ENCODE measurements around a stretch of chrX.

GRCh38 chrX:136706863-136707062 lies 58.8 kb downstream of the CD40LG start:
- PRO-cap, result no peak

DNA sequence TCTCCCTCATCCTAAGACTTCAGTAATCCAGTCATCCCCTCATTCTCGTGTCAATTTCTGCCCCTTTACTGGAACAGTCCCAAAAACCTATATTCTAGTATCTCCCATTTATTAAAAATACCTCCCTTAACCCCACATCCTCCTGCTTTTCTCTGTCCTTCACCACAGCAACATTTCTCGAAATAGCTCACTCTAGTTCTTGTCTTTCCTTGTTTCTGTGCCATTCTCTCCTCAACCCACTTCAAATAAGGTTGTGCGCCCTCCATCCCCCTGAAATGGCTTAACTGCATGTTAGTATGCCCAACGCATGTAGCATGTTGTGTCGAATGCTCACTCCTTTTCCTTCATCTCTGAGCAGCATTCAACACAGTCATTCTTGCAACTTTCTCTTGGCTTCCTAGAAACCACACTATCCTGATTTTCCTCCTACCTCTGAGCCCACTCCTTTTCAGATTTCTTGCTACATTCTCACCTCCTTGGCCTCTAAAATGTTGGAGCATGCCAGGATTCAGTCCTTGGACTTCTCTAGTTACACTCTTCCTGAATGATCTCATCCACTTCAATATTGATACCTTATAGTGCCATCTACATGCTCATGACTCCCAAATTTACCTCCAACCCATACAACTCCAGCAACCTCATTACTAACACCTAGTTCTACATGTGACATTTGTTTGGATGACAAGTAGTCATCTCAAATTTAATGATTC lies 22.5 kb downstream of the RBMX start:
- PRO-cap, result no peak

GRCh38 chrX:139642414-139643137 lies 65.4 kb downstream of the MCF2 start:
- PRO-cap, result no peak

GRCh38 chrX:139691378-139691837 lies 16.6 kb downstream of the MCF2 start:
- PRO-cap, result no peak

DNA sequence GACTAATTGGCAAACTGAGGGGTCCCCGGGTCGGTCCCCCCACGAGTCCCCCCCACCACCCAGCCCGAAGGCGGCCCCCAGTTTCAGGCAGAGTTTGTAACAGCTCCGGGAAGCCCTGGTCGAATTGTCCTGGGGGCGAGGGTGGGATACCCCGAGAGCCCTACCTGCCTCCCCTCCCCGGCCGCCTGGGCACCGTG lies 1.3 kb downstream of the ATP11C start:
- PRO-cap, result no peak

DNA sequence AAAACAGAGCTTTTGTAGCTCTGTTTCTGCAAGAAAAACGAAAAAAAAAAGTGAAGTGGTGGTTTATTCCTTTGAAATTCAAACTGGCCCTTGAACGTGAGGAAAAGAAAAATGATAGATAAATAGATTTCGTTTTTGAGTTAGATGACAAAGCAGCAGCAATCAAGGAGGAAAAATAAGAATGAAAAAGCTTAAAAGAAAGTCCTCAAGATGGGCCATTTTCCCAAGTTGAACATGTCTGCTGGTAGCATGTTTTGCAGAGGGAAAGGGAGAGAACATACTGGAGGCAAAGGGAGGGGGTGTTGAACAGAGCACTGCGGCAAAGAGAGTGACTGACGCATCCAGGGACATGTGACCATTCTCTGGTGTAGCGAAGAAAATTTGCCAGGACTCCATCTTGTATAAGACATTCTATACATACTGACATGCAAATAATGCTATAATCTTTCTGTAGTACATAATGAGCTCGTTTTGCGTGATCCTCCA lies 205.8 kb upstream of the SOX3 start:
- PRO-cap, result unidirectional peak, minus-strand start at position 279 of the sequence

GRCh38 chrX:144662913-144663257 lies 584.4 kb upstream of the SPANXN1 start:
- PRO-cap, result no peak

DNA sequence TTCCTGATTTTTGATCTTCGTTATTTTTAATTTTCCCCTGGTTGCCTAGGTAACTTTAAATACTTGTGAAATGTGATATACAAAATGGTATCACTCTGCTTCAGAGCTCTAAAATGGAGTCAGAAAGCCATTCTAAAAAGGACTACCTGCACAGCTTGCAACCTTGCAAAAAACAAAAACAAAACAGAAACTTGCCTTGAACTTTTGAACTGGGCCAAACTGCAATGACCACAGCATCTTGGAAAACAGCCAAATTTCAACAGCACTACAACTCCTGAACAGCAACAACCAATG lies 36.0 kb upstream of the FMR1 start:
- PRO-cap, result no peak

- PRO-cap, result unidirectional peak, minus-strand start at chrX:148035518
Measured at GRCh38 chrX:148035287-148035851, 54.2 kb downstream of the FMR1NB start.

- PRO-cap, result no peak
Measured at GRCh38 chrX:148310315-148310787, 190.1 kb upstream of the AFF2 start.

GRCh38 chrX:148498272-148498609 lies 2.2 kb upstream of the AFF2 start:
- PRO-cap, result no peak

DNA sequence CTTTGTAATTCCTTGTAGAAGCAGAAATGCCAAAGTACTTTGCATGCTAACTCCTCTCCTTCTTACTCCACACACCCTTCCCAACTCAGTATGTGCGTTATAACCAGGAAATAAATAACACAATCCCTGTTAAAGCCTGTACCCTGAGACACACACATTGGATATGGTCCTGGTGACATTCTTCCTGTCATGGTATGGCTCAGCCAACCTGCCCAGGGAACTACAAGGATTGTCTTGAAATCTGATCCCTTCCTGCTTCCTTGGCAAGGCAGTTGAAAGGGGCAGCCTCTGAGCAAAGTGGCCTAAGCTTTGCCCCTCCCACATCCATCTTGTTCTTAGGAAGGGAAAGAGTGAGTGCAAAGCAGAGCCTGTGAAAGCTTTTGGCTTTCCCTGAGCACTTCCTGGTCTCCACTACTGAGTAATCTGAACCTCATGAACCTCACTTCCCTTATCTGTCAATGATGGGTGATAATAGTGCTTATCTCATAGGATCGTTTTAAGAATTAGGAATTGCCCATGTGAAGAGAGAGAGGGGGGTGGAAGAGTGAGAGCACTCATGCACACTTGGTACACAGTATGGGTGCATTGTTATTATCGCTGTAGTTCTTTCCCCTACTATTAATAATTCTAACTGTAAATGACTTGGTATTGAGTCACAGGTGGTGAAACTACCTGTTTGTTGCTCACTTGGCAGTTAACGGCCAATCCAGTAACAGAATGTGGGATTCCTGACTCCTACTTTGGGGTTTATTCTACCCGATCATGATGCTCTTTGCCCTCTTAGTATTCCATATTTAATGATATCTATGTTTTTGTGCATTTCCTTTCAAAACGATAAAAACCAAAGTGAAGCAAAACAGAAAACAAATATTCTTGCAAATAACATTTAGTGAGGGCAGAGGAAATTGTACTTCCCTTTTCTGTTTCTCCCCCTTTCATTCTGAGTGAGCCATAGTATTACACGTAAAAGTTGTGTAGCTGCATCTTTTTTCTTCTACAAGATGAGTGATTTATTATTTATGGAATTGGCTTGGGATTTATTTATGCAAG lies 109.5 kb downstream of the AFF2 start:
- PRO-cap, result no peak

GRCh38 chrX:149248195-149248566 lies 167.1 kb downstream of the ENSG00000287585 start:
- PRO-cap, result no peak

GRCh38 chrX:149493969-149494461 lies 11.1 kb downstream of the IDS start:
- PRO-cap, result no peak

DNA sequence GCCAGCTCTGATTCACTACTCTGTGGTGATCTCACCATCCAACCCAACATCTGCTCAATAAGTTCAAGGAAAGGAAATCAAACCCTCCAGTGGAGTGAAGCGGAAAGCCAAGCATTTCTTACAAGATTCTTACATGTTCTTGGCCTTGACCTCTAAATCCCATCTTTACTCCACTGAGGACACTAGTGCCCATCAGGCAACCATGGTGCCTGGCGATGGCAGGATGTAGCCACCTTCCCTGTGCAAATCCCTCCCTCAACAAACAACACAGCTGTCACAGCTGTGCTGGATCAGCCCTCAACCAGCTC lies 7.4 kb downstream of the IDS start:
- PRO-cap, result no peak

- PRO-cap, result no peak
Measured at GRCh38 chrX:149502394-149503265, 2.5 kb downstream of the IDS start.

GRCh38 chrX:149521310-149522020 lies 16.4 kb upstream of the IDS start:
- PRO-cap, result no peak

DNA sequence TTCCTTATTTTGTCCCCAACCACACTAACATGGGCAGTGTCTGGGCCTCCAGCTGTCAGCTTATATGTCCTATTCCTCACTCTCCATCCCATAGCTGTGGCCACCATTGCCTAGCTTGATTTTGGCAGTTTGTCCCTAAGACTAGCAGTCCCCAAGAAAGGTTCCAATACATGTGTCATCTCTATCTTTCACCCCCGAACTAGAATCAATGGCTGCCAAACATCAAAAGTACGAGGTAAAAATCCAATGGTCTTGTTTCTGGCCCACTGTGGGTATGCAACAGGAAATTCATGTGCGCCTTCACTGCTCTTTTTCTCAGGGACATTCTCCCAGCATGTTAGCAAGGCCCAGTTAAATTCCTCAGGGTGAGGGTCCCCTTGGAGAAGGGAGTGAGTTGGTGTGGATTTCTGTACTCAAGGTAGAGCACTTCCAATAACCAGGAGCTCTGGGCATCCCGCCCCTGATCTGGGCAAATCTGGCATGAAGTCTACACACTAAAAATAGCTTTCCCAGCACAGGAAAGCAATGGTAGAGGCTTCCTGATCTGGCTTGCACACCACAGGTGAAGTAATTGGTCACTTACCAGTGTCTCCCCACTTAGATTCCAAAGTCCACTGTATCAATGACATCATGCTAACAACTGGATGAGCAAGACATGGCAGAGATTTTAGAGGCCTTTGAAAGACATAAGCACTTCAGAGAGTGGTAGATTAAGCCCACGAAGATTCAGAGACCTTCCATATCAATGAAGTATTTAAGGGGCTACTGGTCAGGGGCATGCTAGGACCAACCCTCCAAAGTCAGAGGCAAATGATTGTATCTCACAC lies 17.7 kb upstream of the IDS start:
- PRO-cap, result no peak

DNA sequence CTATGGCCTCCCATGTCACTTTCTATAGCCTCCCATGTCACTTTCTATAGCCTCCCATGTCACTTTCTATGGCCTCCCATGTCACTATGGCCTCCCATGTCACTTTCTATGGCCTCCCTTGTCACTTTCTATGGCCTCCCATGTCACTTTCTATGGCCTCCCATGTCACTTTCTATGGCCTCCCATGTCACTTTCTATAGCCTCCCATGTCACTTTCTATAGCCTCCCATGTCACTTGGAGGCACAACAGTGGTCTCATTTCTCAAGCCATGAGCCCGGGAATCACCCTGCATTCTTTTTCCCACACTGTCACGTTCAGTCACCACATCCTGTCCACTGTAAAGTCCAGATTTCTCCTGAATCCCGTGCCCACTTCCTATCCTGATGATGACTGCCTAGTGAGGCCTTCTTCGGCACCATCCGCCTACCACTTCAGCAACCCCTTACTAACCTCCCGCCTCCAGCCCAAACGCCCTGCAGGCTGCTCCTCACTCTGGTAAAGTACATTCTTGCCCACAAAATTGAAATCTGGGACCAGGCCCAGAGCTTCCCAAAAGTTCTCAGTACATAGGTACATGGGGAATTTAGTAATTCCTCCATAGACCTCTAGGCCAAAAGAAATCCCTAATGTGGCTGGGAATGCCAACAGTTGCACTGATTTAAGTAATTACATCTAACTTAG lies 10.4 kb upstream of the HSFX2 start:
- PRO-cap, result no peak

DNA sequence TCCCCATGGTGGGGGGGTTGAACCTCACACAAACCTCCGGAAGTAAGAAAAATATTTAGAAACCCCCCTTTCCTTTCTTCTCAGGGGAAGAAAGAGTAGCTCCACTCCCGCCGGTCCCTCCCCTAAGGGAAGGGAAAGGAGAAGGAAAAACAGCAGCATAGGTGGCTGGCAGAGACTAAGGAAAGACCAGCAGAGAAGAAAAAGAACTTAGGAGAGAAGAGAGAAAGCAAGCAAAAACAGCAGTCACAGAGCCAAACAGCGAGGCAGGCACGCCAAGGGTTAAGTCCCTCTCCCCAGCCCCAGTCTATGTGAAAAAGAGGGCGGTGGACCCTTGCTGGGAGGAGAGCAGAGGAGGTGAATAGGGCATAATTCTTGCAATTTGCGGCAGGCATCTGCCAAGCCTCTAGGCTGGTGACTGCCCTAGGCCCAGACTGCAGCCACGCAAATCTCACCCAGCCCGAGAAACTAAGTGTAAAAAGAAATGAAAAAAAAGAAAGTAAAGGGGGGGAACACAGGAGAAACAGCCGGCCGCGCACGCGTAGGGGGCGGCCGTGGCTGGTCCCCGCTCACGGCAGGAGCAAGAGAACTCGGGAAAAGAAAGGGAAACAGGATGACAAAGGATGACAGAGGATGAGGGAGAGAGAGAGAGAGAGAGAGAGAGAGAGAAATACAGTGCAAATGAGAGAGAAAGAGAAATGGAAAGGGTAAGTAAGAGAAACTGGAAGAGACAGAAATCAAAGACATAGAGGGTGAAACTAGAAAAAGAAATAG lies 48.6 kb downstream of the MAGEA9 start:
- PRO-cap, result no peak

Measured in cardiac septum (tissue), 1 donor.